Thoracic aorta (tissue), 1 donor: ENCODE measurements around a stretch of chr17.

GRCh38 chr17:1960943-1961492 is 64.1 kb downstream of the RTN4RL1 start:
- RAMPAGE, long total RNA = no peak

DNA sequence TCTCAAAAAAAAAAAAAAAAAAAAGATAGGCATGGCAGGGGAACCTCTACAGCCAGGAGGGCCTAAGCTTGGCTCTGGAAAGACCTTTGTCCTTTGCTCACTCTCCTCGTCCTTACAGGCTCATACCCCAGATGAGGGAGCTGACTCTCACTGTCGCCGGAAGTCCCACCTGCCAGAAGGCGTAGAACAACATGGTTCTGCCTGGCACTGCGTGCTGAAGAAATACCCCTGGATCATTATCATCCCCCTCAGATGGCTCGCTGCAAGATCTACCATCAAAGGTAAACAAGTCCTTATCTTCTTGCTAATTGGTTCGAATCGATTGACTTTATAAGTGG is 29.7 kb downstream of the RTN4RL1 start:
- RAMPAGE, long total RNA = no peak

DNA sequence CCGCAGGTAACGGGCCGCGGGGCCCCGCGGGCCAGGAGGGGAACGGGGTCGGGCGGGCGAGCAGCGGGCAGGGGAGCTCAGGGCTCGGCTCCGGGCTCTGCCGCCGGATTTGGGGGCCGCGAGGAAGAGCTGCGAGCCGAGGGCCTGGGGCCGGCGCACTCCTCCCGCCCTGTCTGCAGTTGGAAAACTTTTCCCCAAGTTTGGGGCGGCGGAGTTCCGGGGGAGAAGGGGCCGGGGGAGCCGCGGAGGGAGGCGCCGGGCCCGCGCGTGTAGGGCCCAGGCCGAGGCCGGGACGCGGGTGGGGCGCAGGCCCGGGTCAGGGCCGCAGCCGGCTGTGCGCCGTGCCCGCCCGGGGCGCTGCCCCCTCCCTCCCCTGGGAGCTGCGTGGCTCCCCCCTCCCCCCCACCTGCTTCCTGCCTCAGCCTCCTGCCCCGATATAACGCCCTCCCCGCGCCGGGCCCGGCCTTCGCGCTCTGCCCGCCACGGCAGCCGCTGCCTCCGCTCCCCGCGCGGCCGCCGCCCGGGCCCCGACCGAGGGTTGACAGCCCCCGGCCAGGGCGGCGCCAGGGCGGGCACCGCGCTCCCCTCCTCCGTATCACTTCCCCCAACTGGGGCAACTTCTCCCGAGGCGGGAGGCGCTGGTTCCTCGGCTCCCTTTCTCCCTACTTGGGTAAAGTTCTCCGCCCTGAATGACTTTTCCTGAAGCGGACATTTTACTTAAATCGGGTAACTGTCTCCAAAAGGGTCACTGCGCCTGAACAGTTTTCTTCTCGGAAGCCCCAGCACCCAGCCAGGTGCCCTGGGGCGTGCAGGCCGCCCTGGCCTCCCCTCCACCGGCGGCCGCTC is 941 bp downstream of the HIC1 start:
- RAMPAGE, long total RNA = no peak

DNA sequence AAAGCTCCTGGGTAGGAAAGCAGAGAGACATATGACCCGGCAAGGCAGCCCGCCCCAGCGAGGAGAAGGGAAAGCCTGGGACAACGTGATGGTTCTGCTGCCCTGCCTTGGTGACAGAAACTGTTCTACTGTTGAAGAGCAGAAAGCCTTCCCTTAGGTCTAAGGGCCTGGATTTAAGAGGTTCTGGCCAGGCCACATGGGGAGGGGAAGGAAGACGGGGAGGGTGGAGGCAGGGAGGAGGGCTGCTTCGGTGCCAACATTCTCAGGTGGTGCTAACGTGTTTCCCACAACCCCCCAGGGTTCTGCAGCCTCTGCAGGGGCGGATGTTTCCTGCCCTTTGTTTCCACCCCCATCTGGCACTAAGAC is 12.5 kb downstream of the HIC1 start:
- RAMPAGE, long total RNA = no peak

DNA sequence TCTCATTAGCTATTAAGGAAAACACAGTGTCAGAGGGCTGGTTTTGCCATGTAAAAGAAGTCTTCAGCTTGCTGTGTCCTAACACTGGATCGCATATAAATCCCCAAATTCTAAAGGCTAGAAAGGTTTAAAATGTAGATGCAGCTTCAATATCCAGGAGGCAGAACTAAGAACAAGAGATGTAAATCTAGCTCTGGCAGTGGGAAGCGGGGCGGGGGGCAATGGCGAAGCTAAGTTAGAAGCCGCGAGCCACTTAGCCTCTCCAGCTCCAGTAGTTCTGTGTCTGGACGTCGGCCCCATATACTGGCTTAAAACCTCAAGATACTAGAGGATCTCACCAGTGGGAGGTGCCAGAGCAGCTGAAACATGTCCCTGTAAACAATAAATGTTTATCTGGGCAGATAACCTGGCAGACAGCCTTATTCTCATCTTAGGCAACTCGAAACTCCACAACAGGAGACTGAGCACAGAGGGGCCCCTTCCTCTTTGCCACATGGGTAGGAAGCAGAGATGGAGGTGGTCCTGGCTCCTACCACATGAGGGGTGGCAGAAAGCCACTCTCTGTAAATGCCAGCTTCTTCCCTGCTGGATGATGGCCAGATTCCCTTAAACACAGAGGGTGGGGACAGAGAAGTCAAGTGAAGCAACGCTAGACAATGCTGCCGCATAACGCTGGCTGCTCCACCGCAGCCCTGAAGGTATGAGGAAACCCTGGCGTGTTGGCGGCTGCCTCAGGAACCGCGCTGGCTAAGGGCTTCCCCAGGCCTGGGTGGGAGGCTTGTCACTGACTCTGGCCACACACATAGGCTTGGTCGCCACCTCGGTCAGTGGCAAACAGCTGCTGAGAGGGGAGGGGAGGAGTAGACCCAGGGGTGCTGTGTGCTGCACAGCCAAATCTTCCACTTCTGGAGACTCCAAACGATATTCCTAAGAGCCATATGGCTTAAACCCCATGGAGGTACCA is 67.8 kb downstream of the HIC1 start:
- RAMPAGE, long total RNA = no peak

DNA sequence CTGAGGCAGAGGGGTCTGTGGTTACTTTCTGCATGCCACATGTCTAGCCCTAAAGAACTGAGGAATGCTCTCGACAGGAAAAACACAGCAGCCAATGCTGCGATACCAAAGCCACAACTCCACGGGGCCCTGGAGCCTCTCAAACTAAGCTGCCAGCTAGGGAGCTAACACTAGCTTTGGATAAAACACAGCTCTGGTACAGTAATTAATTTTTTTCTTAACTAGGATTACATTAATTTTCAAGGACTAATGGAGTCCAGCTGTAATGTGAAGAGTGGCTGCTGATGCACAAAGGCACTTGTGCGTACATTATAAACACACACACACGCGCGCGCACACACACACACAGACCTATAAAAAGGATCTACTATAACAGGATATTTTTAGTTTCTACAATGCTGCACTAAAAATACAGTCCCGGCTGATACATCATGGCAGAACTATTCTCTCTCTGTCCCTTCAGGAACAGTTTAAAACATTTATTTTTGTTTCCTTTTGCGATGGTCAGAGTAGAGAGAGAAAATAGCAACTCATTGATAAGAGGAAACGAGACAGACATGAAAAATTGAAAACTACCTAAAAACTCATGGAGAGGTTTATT is 88.6 kb downstream of the SMG6 start:
- RAMPAGE, long total RNA = no peak

GRCh38 chr17:2260131-2260581 is 43.4 kb downstream of the SMG6 start:
- RAMPAGE, long total RNA = no peak

DNA sequence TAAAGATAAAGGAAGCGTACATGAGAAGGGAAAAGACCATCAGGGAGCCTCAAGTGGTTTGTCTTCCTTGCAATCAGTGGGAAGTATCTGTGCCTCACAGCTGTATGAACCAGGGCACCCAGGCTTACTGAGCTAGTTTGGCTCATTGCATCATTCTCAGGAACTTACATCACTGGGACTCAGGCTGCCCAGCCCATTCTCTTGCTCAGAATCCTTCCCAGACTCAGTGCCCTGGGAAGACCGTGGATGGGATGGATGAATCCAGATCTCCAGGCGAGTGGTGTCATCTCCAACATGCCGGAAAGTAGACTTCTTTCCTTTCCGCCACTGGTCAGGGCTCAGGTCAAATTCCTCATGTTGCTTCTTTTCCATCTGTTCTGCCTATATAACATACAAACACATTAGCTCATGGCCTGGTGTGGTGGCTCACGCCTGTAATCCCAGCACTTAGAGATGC is 21.1 kb downstream of the SMG6 start:
- RAMPAGE, long total RNA = no peak

- RAMPAGE, long total RNA = no peak
Observed at GRCh38 chr17:2343068-2343967, 6.0 kb downstream of the SGSM2 start.

- RAMPAGE, long total RNA = no peak
Observed at GRCh38 chr17:2384356-2385270, 16.2 kb downstream of the MNT start.

DNA sequence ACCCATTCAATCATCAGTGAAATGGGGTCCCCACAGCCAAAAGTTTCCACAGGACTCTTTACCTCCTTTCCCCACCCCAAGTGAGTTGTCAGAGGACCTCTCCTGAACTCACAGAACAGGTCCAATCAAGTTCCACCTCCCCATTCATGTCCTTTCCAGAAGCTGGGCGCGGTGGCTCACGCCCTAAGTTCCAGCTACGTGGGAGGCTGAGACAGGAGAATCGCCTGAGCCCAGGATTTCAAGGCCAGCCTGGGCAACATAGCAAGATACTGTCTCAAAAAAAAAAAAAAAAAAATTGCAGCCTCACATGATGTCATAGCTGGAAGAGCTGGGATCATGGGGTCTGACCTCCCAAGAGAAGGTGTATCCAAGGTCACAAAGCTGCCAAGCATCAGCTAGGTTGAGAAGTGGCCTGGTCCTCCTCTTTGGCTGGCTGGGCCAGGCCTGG is 5.4 kb upstream of the MNT start:
- RAMPAGE, long total RNA = no peak

- RAMPAGE, long total RNA = no peak
Observed at GRCh38 chr17:2545334-2546046, 33.8 kb upstream of the METTL16 start.

- RAMPAGE, long total RNA = no peak
Observed at GRCh38 chr17:2669752-2670395, 41.7 kb downstream of the CLUH start.

GRCh38 chr17:2692174-2693173 is 19.1 kb downstream of the CLUH start:
- RAMPAGE, long total RNA = no peak

GRCh38 chr17:2704972-2705993 is 6.3 kb downstream of the CLUH start:
- RAMPAGE, long total RNA = no peak

GRCh38 chr17:2712090-2712736 is 649 bp upstream of the CLUH start:
- RAMPAGE, long total RNA = no peak

DNA sequence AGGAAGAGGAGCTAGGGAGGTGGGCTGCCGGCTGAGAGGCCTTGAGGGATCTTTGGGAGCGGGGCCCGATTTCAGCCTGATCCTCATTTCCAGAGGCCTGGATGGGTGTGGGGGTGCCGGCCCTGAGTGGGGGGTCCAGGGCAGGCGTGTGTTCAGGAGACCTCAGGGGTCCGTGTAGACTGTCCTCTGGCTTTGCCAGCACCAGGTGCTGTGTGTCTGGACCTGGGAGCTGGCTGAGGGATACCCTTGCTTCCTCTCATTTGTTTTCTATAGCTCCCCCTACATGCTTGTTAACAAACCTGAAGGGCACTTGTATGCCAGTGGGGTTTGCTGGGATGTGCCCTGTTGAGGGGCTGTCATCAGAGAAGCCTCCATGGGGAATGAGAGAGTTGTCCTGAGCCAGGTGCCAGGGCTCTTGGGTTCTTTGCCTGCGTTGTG is 18.8 kb upstream of the RAP1GAP2 start:
- RAMPAGE, long total RNA = no peak

- RAMPAGE, long total RNA = no peak
Observed at GRCh38 chr17:2847375-2848242, 51.4 kb downstream of the RAP1GAP2 start.

- RAMPAGE, long total RNA = no peak
Observed at GRCh38 chr17:2871286-2871662, 75.0 kb downstream of the RAP1GAP2 start.

- RAMPAGE, long total RNA = no peak
Observed at GRCh38 chr17:2975297-2975857, 88.0 kb downstream of the OR1D5 start.